SJCRH30 (cell line): ENCODE measurements around a stretch of chr3.

DNA sequence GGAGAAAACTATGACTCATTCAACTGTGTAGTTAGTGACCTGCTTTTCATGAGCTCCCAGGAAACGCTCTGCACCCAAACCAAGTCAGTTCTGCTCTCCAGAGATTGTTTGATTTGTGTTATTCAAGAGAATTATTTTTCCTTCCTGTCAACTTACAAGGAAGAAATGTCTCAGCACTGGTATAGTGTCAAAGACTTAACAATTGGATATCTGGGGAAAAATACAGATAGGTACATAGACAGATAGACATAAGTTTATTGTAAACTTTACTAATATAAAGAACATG is 206.9 kb upstream of the HES1 start:
- RAMPAGE, long total RNA, result no peak

DNA sequence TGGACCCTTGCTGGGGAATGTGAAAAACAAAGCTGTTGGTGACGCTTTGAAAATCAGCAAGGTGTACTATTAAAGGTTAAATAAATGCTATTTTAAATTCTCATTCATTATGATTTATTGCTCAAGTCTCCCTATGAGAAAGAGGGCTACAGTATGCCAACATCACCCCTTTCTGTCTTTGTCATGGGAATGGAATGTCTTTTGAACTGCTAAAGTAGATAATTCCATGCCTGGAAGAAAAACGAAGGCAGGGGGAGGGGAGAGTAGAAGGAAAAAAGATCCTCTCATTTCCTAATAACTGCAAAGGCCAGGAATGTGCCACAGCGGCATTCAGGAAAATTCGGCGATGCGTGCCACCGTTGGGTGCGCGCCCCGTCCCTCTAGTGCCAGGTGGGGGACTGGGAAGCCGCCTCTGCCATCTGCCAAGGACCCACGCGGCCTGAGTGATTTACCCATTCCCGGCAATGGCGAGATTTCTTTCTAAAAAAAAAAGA is 54.7 kb downstream of the CPN2 start:
- RAMPAGE, long total RNA, result no peak

DNA sequence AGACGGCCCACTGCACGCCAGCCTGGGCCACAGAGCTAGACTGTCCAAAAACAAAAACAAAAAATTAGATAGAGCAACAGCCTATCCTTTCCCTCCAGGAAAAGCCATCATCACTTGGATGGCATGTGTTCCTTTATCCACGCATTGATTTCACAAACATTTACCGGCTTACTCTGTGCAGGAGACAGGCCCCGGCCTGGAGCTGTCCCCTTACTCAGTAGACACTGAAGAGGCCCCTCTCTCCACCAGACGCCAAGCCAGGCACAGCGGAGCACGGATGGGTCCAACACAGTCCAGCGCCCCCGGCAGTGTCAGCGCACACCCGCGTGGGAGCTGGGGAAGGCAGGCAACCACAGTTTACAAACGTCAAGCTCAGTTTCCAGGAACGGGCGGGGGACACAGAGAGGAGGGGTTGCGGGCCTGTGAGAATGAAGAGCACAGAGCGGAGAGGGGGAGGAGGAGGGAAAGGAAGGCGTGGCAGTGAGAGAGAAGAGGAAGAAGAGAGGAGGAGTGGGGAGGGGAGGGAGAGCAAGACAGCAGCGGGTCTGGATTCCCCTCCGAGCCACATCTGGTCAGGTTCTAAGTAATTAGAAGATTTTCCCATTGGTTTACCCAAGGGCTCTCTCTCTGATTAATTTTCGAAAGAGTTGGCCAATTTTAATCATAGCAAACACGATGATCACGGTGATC is 2.9 kb downstream of the GP5 start:
- RAMPAGE, long total RNA, result no peak

DNA sequence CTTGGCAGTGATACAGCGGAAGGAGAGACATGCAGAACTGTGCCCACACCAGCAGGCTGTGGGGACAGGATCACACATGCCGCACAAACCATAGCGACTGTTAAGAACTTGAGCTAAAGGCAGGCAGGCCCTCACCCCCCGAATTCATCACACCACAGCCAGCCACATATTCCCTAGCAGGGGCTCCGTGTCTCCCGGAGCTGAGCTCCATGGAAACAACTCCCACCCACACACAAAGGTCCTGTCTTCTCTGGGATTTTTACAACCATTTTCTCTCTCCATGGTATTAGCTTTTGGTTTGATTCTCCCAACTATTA is 3.0 kb upstream of the GP5 start:
- RAMPAGE, long total RNA, result no peak

DNA sequence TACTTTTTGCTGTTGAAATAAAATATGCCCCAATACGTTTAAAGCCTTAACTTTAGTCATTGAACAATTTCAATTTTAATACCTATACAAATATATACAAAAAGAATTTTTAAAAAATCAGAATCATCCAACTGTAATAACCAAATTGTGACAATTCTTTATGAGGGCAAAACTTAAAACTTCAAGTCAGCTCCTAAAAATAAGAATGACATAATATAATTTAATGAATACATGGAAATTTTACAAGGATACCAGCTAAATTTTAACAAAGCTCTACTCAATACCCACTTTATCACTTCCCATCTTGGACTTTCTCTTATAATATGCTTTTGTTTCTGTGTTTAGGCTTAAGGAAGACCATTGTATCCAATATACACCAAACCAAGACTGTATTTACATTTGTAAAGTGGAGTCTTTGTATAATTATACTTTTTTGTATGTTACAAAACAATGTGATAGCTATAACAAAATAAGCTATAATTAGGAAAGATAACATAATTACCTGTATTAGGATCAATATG is 16.9 kb downstream of the ATP13A3 start:
- RAMPAGE, long total RNA, result no peak

DNA sequence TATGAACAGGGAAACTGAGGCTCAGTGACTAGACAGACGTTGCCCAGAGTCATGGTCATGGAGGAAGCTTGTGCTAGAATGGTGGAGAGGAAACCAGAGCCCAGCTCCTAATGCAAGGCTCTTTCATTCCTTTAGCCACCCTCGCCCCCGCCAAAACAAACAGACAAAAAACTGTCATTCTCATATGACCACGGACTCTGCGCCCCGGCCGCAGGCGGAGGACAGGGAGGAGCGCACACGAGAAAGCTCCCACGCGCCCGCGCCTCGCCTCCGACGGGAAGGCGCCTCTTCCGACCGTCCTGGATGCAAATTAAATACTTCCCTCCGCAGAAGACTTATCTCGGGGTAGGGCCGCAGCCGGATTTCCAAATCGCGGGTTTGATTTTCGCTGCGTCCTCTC is 519 bp upstream of the ATP13A3 start:
- RAMPAGE, long total RNA, result no peak

DNA sequence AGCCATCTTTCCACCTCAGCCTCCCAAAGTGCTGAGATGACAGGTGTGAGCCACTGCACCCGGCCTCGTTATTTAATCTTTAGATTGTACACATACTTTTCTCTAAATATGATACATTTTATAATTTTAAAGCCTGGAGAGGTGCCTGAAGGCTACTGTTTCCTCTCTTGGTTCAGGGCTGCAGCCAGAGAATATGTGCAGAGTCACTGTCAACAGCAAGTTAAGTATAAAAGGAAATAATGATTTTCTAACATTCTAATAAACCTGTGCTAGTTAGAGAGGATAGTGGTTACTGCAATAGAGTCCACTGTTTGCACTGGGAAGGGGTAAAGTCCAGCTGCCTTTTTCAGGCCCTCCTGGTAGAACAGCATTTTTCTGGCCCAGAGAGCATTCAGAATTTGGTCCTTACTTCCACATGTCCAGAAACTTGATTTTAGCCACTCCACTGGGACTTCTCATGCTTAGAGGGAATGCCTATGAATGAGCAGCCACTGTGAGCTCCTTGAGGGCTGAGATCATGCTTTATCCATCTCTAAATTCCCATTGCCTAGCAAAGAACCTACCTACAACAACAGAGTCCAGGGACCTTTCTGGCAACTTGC is 50.0 kb upstream of the ATP13A3 start:
- RAMPAGE, long total RNA, result no peak

GRCh38 chr3:194537496-194538253 is 50.9 kb upstream of the ATP13A3 start:
- RAMPAGE, long total RNA, result no peak

GRCh38 chr3:194561131-194561681 is 72.0 kb downstream of the TMEM44 start:
- RAMPAGE, long total RNA, result no peak

DNA sequence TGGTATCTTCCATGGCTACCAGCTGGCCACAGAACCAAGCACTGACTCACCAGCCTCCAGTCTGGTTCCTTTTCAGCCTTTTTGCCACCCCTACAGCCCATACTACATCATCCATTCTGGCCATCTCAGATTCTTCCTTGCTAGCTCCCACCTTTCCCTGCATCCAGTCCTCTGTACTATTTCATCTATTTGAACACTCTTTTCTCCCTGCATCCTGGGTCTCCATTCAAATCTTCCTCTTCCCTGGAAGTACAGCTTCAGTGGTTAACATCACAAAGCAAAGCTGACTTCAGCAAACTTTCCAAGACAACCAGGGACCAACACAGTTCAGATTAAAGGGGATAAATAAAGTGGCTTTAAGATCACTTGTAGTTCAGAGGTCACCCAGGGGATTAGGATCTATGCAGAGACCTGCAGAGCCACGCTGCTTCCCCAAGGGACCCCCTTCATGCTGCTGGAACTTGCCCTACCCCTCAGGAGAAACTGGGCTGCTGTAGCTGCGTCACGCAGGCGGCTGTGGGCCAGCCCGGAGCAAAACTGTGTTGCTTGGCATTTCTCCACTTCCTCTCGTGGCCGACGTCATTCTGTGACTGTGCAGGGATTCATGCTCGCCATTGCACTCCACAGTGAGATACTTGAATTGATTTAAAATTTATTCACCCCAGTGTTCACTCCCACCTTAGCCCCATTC is 46.0 kb downstream of the TMEM44 start:
- RAMPAGE, long total RNA, result no peak

DNA sequence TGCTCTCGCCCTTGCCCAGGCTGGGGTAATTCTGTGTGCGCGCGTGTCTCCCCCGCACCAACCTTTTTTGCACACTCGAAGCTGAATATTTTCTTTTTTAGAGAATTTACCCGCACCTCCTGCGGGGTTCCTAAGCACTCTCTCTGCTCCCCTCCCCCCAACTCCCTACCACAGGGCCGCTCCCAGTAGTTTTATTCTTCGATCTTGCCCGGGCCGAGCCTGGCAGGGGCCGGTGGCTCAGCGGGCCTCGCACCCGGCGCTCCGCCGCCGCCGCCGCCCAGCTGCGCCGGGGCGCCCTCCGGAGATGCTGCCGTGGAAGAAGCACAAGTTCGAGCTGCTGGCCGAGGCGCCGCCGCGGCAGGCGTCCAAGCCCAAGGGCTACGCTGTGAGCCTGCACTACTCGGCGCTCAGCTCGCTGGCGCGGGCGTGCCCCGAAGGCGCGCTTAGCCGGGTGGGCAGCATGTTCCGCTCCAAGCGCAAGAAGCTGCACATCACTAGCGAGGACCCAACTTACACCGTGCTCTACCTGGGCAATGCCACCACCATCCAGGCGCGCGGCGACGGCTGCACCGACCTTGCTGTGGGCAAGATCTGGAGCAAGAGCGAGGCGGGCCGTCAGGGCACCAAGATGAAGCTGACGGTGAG is 962 bp downstream of the FAM43A start:
- RAMPAGE, long total RNA, result no peak

DNA sequence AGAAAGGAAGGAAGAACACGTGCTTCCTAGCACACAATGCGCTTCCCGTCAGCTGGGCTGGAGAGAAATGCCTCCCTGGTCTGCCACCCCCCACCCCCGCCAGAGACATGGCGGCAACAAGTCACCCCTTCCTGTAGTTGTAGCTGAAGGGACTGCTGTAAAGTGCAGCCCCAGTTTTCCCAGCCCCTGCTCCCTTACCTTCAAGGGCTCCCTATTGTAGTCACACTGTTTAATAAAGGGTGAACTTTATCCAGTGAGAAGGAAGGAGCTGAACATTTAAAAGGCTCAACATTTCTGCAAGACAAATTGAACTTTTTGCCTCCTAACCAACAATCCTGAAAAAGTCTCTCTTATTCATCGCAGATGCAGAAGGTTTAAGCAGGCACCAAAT is 182.1 kb downstream of the FAM43A start:
- RAMPAGE, long total RNA, result no peak

- RAMPAGE, long total RNA, result no peak
Measured at GRCh38 chr3:194877752-194878164, 192.1 kb downstream of the FAM43A start.

DNA sequence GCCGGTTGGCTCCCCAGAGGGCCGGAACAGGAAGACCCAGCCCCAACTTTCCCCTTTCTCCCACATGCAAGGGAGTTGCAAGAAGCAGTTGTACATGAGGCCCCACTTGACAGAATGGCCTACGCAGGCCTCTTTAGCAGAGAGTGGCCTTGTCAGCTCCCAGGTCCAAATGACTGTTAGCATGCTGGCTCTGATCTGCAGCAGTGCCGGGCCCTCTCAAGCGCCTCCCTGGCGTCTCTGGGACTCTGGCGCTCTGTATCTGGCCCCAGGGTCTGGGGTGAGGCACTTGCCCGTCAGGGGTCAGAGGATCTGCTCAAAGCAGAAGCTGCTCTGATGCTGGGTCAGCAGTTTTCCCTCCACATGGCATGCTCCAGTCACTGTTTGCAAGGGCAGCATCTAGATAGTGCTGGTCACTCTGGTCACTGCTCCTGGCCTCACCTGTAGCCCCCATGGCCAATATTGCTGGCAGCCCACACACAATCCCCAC is 254.4 kb downstream of the FAM43A start:
- RAMPAGE, long total RNA, result no peak

DNA sequence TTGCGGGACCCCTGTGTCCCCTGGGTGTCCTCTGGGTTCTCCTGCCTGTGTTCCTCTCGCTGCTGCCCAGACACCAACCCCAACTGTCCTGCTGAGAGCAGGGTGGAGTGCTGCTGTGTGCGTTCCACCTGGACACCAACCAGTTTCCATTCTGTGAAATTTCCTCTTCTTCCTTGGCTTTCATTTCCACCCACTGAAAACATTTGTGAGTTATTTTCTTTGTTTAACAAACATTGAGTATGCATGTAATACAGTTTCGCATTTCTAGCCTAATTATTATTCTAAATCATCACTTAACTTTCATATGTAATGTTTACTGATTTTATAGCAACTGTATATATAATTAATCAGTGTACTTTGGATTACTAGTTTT is 266.6 kb downstream of the FAM43A start:
- RAMPAGE, long total RNA, result no peak

DNA sequence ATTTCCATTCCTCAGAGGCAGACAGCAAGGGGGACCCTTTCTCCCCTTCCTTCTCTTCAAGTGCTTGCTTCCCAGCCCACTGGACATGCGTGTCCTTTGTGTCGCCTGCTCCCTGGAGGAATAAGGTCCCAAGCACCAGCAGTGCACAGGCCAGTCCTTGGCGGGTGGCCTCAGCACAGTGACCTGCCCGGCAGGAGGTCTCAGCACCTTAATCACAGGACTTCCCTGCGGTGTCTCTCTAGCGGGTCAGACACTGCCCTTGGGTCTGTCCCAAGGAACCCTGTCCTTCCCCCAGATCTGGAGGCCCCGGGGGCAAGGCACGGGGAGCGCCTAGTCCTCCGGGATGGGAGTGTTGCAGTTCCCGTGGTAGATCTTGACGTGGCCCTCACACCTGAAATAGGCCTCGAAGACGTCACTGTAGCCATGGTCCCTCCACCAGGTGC is 201.6 kb downstream of the XXYLT1 start:
- RAMPAGE, long total RNA, result no peak

DNA sequence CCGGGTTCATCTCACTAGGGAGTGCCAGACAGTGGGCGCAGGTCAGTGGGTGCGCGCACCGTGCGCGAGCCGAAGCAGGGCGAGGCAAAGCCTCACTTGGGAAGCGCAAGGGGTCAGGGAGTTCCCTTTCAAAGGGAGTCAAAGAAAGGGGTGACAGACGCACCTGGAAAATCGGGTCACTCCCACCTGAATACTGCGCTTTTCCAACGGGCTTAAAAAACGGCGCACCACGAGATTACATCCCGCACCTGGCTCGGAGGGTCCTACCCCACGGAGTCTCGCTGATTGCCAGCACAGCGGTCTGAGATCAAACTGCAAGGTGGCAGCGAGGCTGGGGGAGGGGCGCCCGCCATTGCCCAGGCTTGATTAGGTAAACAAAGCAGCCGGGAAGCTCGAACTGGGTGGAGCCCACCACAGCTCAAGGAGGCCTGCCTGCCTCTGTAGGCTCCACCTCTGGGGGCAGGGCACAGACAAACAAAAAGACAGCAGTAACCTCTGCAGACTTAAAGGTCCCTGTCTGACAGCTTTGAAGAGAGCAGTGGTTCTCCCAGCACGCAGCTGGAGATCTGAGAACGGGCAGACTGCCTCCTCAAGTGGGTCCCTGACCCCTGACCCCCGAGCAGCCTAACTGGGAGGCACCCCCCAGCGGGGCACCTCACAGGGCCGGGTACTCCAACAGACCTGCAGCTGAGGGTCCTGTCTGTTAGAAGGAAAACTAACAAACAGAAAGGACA is 183.0 kb downstream of the XXYLT1 start:
- RAMPAGE, long total RNA, result no peak

GRCh38 chr3:195105282-195105726 is 165.7 kb downstream of the XXYLT1 start:
- RAMPAGE, long total RNA, result no peak

DNA sequence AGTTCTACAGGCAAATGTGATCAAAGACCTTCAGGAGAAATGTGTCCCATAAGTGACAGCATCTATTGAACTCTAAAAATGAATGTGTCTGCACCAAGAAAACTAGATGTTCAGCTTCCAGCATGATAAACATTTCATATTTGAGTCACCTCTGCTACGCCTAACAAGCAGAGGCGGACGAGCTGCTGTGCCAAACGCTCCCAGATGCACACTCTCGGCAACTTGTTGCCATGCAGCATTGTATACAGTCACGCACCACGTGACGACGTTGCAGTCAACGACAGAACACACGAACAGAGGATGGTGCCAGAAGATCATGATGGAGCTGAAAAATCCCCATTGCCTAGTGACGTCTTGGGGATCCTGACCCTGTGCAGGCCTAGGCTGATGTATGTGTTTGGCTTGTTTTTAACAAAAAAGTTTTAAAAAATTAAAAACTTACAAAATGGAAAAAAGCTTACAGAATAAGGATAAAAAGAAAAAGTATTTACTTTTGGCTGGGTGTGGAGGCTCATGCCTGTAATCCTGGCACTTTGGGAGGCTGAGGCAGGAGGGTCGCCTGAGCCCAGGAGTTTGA is 137.4 kb downstream of the XXYLT1 start:
- RAMPAGE, long total RNA, result no peak

DNA sequence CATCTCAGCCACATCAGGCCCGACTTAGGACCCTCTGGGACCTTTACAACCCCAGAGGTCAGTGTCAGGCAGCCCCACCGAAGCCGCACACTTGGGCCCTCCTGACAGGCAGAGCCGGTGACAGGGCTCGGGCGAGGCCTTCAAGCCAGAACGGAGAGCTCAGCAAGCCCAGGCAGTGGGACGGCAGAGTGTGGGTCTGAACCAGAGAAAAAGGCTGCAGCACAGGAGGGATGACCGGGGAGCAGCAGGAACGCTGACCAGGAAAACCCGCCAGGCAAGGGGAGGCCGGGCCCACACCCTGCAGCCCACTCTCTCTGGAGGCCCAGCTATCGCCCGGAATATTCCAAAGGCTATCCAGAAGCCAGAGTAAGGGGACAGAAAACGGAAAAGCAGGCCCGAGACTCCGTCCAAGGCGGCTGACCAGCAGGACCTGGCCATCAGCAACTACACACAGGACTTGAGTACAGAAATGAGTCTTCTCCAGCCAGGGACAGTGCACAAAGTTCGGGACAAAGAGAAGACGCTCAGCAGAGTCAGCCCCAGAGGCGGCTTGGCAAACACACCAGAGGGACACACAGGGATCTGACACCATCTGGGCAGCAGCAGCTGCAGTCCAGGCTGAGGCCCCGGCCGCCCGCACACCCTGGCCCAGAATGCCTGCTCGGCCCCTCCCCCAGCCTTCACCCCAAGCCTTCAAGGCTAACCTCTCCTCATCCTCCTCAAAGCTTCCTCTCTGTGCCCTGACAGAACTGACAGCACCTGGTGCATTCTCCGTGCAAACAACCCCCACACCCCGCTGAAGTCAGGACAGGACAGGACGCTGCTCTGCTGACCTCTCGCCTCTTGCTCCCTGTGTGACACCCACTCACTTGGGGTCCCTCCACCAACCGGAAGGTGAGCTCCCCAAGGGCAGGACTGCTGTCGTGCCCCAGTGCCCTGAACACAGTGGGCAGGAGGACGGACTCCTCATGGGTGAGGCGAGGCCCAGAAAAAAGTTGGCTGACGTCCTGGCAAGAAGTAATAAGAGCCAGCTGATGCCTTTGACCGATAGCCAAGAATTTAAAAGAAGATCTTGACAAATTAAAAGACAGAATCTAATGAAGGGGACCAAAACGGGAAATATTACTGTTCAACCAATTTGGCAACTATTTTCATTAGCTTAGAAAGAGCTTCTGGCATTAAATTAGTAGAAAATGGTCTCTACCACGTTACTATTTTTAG is 61.1 kb downstream of the XXYLT1 start:
- RAMPAGE, long total RNA, result no peak